Skeletal muscle cell (primary cell): ENCODE measurements around a stretch of chr12.

DNA sequence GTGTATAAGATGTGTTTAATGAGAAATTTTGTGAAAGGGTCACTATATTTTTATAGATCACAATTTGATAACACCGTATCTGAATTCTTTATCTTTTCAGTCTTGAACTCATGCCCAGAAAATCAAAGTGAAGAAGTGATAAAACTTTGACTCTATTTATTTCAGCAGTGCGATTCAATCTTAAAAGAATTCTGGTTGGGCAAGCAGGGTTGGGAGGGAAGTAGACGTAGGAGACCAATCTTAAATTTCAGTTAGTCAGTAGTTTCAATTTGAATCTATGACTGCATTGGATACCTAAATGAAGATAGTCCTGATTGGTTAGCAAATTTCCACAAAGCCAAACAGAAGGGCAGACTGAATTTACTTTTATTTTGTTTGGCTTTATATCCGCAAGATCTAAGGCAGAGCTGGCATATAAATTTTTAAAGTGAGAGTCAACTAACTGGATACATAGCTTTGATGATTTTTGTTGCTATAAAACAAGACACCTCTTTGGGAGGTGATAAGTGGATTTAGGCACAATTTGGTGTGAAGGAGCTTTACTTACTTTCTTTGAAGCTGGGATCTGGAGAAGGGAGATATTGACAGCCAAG, 2.6 kb downstream of the ACSS3 start:
- RRBS = no CpG with 5 or more reads among the region's 4 CpGs

GRCh38 chr12:81294467-81294920, 216.6 kb downstream of the ACSS3 start:
- RRBS = no CpG with 5 or more reads among the region's 7 CpGs

- RRBS = no CpG with 5 or more reads among the region's 3 CpGs
These were observed 118.1 kb downstream of the TMTC2 start for GRCh38 chr12:82804824-82805273.

GRCh38 chr12:82813908-82814641, 127.4 kb downstream of the TMTC2 start:
- RRBS = no CpG with 5 or more reads among the region's 4 CpGs

DNA sequence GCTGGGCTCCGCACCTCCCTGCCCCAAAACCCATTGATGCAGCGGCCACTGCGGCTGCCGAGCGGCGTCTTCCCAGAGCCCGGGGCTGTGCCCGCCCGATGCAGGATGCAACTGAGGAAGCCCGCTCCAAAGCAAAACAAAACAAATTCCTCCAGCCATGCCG, 235 bp upstream of the SLC6A15 start:
- RRBS = no CpG with 5 or more reads among the region's 11 CpGs

- RRBS = no CpG with 5 or more reads among the region's 6 CpGs
These were observed 213.3 kb downstream of the C12orf50 start for GRCh38 chr12:87815787-87816353.

- RRBS = no CpG with 5 or more reads among the region's 2 CpGs
These were observed 2.5 kb downstream of the CEP290 start for GRCh38 chr12:88139359-88139907.

- RRBS = no CpG with 5 or more reads among the region's 1 CpG
These were observed 1.0 kb downstream of the CEP290 start for GRCh38 chr12:88140666-88141498.

GRCh38 chr12:88454623-88454859, 125.7 kb downstream of the KITLG start:
- RRBS = no CpG with 5 or more reads among the region's 2 CpGs

DNA sequence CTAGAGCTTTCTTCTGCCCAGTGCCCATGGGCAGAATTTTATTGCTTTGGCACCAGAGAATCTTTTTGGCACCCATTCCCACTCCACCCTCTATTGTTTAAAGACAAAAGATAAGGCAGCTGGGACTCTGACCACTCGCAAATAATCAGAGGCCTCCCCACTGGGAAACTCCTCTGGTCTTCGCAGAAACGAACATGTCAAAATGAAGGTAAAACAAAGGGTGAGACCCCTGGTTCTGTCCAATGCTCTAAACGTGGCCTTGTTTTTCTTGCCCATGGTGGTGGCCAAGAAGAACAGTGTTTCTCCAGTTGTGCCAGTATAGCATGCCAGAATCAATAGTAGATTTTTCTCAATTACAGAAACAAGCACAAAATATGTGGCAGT, 50.7 kb downstream of the KITLG start:
- RRBS = no CpG with 5 or more reads among the region's 4 CpGs

- RRBS = no CpG with 5 or more reads among the region's 3 CpGs
These were observed 5.9 kb downstream of the KITLG start for GRCh38 chr12:88574198-88574894.

GRCh38 chr12:89166411-89167074, 185.8 kb downstream of the DUSP6 start:
- RRBS = no CpG with 5 or more reads among the region's 2 CpGs

DNA sequence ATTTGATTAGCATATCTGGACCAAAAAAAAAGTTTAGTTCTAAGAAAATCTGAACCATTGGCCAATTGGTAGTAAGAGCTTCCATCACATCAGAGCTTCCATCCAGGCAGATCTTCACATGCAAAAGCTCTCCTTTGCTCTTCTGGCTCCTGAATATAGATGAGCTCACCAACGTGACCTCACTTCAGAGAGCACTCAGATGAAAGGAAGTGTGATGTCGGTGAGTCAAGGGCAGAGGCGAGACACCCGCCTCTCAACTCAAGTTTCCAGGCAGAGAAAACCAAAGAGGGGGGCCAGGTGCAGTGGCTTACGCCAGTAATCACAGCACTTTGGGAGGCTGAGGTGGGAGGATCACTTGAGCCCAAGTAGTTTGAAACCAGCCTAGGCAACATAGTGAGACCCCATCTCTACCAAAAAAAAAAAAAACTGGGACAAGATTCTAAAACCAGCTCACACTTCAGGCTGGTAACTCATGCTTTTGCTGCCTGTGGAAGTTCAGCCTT, 126.9 kb downstream of the DUSP6 start:
- RRBS = no CpG with 5 or more reads among the region's 5 CpGs

DNA sequence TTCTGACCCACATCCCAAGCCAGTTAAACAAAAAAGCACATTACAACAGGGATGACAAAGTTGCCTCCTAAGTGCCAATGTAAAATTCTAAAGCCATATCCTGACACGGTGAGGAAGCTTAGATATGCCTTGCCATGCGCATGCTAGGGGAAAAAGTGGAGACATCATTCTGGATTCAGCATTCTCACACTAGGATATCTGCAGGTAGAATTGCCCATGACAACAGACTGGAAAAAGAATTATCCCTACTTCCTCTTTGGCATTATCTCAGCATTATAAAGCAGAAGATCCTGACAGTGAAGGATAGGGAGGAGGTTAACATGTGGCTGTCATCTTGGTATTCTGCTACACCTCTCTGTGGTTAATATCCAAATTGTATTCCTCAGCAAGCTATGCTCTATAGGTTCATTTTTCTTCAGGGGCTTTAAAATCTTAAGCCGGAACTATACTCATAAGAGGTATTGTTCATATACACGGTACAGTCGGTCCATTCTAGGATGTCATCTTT, 4.9 kb downstream of the DUSP6 start:
- RRBS = no CpG with 5 or more reads among the region's 5 CpGs

- RRBS = no CpG with 5 or more reads among the region's 36 CpGs
These were observed 1.6 kb downstream of the DUSP6 start for GRCh38 chr12:89350493-89351281.

DNA sequence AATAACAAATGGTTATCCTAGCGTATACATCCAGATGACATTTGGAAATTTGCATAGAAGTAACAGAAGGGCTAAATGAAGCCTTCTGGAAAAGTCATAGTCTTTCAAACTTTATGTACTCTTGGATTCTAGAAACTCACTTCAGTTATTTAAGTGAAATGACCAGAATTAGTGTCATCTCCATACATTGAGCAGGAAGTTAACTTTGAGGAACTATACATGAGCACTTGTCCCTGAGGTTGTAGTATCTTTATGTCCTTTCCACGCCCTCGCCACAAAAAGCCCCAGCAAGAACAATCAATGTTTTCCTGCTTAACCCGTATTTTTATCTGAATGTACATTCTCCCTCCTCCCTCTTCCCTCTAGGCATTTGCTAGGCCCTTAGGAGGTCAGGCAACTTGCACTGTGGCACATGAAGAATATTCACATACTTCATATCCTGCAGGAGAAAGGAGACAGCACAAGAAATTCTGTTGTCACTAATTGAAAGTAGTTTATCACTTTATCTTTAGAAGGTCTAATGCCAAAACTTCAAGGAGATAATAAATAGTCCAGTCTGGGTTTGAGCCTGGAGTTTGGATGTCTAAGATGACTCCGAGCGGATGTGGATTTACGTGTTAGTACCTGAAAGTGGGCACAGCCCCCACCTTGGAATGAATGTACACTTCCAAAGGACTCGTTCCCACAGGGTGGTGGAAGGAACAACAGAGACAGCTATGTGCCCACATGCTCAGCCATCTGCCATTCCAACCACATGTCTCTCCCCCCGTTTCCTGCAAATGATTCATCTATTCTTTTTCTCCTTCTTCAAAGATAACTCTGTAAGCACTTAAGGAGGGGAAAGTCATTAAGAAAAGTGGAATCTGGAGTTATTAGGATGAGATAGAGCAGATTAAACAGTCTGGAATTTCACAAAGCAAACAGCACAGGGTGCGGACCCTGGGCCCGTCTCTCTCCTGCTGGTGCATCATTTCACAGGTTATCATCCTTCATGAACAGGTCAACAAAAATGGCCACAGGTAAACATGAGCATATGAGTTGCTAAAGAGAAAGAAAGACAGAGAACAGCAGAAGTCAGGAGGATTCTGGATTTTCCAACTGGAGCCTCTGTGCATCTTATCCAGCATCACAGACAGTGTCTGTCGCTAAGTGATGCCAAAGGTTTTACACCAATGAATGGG, 18.4 kb upstream of the DUSP6 start:
- RRBS = no CpG with 5 or more reads among the region's 12 CpGs

DNA sequence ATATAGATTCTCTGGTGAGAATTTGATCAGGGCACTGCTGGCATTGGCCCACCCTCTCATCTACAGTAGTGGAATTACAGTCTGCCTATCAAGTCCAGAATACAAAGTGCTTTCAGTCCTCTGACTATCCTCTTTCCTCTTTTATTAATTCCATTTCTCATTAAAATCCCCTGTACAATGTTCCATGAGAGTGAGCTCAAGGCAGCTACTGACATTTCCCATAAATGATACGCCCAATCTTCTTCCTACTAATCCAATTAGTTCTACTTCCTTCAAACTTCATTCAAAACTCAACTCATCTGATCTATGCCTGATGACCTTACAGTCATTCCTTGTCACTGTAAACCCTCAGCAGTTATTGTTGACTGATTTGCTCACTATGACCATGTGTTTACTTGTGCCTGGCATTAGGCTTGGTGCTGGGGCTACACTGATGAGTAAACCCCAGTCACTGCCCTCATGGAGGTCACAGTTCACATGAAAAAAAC, 38.3 kb upstream of the DUSP6 start:
- RRBS = no CpG with 5 or more reads among the region's 1 CpG

- RRBS = no CpG with 5 or more reads among the region's 3 CpGs
These were observed 71.4 kb downstream of the GALNT4 start for GRCh38 chr12:89453177-89453628.

- RRBS = no CpG with 5 or more reads among the region's 2 CpGs
These were observed 11.6 kb downstream of the ATP2B1 start for GRCh38 chr12:89696907-89697580.

DNA sequence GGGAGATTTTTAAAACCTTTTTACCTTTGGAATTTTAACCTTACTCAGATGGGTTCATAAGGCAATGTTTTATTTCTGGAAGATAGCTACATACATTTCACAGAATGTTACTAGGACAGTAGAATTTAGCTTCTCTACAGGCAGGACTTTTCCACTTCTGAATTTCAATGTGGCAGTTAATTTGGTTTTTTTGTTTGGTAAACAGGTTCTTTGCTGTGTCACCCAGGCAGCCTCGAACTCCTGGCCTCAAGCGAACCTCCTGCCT, 7.2 kb downstream of the ATP2B1 start:
- RRBS = no CpG with 5 or more reads among the region's 2 CpGs